BJ (cell line): ENCODE data around the genes E4F1 and CEMP1.

- CAGE, long polyA plus RNA = no peak
- RRBS = 65% methylated on average over 1 of the region's 18 CpGs
Observed at GRCh38 chr16:2042702-2043699, 4.6 kb downstream of the NTHL1 start.

DNA sequence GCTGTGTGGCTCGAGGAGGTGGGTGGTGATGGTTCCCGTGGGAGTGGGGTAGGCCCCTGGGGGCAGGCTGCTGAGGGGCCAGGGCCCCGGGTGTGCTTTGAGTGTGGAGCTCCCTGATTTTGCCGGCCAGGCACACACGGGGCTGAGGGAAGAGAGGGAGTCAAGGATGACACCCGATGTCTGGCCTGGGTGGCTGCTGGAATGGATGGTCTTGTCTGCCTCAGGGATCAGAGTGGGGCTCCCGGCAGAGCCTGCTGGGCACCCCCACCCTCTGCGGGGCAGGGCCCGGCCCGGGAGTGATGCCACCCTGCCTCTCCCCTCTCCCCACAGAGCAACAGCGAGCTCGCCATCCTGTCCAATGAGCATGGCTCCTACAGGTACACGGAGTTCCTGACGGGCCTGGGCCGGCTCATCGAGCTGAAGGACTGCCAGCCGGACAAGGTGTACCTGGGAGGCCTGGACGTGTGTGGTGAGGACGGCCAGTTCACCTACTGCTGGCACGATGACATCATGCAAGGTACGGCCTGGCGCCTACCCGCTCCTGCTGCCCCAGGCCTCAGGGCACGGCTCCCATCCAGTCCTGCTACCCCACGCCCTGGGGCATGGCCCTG, 38.2 kb downstream of the TSC2 start:
- CAGE, long polyA plus RNA = no peak
- RRBS = 47% methylated on average over 3 of the region's 25 CpGs

DNA sequence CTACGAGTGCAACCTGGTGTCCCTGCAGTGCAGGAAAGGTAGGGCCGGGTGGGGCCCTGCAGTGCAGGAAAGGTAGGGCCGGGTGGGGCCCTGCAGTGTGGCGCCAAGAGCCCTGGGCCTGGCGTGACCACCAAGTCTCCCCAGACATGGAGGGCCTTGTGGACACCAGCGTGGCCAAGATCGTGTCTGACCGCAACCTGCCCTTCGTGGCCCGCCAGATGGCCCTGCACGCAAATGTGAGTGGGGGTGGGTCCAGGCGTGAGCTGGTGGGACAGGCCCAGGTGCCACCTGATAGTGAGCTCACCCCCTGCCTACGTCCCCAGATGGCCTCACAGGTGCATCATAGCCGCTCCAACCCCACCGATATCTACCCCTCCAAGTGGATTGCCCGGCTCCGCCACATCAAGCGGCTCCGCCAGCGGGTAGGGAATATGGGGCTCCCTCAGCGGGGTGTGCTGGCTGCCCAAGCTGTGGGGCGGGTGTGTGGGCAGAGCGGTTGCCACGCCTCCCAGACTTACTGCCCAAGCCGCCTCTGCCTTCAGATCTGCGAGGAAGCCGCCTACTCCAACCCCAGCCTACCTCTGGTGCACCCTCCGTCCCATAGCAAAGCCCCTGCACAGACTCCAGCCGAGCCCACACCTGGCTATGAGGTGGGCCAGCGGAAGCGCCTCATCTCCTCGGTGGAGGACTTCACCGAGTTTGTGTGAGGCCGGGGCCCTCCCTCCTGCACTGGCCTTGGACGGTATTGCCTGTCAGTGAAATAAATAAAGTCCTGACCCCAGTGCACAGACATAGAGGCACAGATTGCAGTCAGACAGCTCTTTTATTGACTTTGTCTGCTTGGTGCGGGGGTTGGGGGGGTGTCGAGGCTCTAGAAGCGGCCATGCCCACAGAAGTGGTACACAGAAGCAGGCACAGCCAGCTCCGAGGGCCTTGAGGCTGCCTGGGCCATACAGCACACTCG, 40.4 kb downstream of the TSC2 start:
- CAGE, long polyA plus RNA = no peak
- RRBS = 92% methylated on average over 1 of the region's 40 CpGs

- CAGE, long polyA plus RNA = no peak
- RRBS = 9% methylated on average over 2 of the region's 68 CpGs
Observed at GRCh38 chr16:2090626-2091293, 43.0 kb downstream of the TSC2 start.

GRCh38 chr16:2096984-2097798, 38.5 kb downstream of the PKD1 start:
- CAGE, long polyA plus RNA = no peak
- RRBS = 86% methylated on average over 1 of the region's 28 CpGs

- CAGE, long polyA plus RNA = no peak
- RRBS = no CpG with 5 or more reads among the region's 47 CpGs
Observed at GRCh38 chr16:2124584-2125636, 10.8 kb downstream of the PKD1 start.

DNA sequence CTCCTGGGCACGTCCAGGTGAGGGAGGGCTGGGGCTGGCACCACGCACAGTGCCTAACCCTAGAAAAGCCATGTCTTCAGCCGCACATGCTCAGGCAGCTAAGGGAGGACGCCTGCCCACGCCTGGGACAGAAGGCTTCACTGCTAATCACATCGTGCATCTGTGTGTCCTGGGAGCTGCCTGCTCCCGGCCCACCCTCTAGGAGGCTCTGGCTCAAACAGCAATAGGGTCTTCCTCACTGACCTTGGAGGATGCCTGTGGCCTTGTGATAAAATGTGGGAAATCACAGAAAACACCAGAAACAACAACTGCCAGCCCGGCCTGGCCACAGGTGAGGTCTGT, 1.9 kb upstream of the TRAF7 start:
- CAGE, long polyA plus RNA = no peak
- RRBS = no CpG with 5 or more reads among the region's 8 CpGs

- CAGE, long polyA plus RNA = start-site peak on the plus strand at chr16:2223598-2223659, 217 and 177 reads in 2 replicates
- RRBS = under 1% methylated on average over 10 of the region's 70 CpGs
Observed at GRCh38 chr16:2223007-2223749, at the start of gene E4F1. E4F1 (plus strand) TSS chr16:2223591.

- CAGE, long polyA plus RNA = no peak
- RRBS = 85% methylated on average over 5 of the region's 13 CpGs
Observed at GRCh38 chr16:2233566-2234048, 2.6 kb upstream of the DNASE1L2 start.

GRCh38 chr16:2284296-2284702, 16.4 kb upstream of the RNPS1 start:
- CAGE, long polyA plus RNA = no peak
- RRBS = 71% methylated on average over 5 of the region's 21 CpGs

GRCh38 chr16:2296511-2297015, 28.6 kb upstream of the RNPS1 start:
- CAGE, long polyA plus RNA = no peak
- RRBS = no CpG with 5 or more reads among the region's 10 CpGs

DNA sequence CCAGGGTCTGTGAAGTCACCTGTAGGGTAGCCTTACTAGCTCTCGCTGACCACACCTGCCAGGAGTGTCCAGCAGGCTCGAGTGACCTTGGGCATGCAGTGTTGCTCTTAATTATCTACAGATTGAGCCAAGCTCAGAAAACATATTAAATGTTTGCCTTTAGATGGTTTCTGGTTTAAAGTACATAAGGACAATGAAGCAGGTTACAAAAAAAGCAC, 1.8 kb downstream of the TBC1D24 start:
- CAGE, long polyA plus RNA = no peak
- RRBS = no CpG with 5 or more reads among the region's 2 CpGs

- CAGE, long polyA plus RNA = no peak
- RRBS = no CpG with 5 or more reads among the region's 7 CpGs
Observed at GRCh38 chr16:2498855-2499247, 14.9 kb upstream of the ATP6V0C start.

DNA sequence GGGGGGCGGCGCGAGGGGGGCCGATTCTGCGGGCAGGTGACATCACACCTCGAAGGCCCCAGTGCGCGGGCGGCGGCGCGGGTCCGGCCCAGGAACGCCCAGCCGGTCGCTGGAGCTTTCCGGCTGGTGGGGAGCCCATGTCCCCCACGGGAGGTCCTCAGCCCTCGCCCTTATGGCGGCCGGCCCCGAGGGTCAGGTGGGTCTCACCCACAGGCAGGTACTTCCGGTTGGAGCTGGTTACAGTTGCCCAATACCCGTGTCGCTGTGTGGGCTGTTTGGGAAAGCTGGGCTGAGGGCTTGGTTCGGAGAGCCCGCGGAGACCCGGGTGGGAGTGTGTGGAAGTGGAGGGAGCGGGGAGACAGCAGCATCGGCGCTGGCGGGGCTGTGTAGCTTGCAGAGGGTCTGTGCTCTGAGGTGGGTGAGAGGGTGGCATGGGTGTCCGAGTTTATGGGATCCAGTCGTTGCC, 805 bp downstream of the ATP6V0C start:
- CAGE, long polyA plus RNA = no peak
- RRBS = 2% methylated on average over 11 of the region's 35 CpGs

- CAGE, long polyA plus RNA = no peak
- RRBS = no CpG with 5 or more reads among the region's 12 CpGs
Observed at GRCh38 chr16:2530998-2531595, at the start of gene CEMP1. CEMP1 (minus strand) TSS chr16:2531408.

- CAGE, long polyA plus RNA = no peak
- RRBS = no CpG with 5 or more reads among the region's 29 CpGs
Observed at GRCh38 chr16:2659765-2660989, 22.1 kb upstream of the KCTD5 start.

- CAGE, long polyA plus RNA = no peak
- RRBS = no CpG with 5 or more reads among the region's 24 CpGs
Observed at GRCh38 chr16:2663960-2664977, 18.1 kb upstream of the KCTD5 start.

DNA sequence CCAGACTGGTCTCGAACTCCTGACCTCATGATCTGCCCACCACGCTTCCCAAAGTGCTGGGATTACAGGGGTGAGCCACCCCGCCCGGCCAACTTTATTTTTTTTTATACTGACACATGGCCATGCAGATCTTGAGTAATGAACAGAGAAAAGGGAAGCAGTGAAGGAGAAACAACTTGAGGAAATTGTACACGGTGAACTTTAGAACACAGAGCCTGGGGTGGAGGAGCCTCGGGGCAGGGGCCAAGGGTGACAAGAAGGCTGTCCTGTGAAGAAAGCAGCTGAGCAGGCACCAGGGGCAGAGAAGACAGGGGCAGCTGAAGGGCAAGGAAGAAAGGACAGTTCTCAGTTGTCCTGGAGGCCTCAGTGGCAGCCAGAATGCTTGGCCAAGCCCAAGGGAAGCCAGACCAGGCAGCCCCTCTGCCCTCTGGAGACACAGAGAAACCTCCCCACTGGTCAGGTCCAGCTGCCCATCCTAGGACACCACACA, 7.8 kb upstream of the KCTD5 start:
- CAGE, long polyA plus RNA = no peak
- RRBS = no CpG with 5 or more reads among the region's 6 CpGs

- CAGE, long polyA plus RNA = start-site peak on the plus strand at chr16:2759624-2760116, 27 and 28 reads in 2 replicates
- RRBS = no CpG with 5 or more reads among the region's 30 CpGs
Observed at GRCh38 chr16:2759432-2760542, 7.3 kb downstream of the SRRM2 start.

GRCh38 chr16:2761724-2762336, 9.4 kb downstream of the SRRM2 start:
- CAGE, long polyA plus RNA = no peak
- RRBS = 96% methylated on average over 4 of the region's 29 CpGs